ENCODE measurements around a stretch of chr12.

GRCh38 chr12:12214628-12215553 lies 52.0 kb downstream of the LRP6 start:
- PRO-cap = no peak

DNA sequence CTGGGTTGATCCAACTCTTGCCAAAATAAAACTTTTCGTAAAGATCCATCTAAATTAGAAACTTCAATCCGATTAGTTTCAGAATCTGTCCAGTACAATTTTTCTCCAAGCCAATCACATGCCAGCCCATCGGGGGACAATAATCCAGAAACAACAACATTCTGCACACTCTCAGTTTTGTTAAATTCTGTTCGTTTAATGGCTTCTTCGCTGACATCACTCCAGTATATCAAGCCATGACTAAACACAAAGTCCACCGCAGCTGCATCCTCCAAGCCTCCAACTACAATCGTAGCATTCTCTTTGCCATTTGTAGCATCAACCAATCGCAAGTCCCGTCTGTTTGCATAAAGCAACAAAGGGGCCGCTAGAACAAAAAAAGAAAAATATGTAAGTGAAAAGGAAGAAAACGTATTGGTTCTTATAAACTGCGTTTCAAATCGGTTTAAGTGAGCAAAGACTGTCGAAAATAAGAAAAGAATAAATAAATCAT lies 22.5 kb downstream of the LRP6 start:
- PRO-cap = no peak

DNA sequence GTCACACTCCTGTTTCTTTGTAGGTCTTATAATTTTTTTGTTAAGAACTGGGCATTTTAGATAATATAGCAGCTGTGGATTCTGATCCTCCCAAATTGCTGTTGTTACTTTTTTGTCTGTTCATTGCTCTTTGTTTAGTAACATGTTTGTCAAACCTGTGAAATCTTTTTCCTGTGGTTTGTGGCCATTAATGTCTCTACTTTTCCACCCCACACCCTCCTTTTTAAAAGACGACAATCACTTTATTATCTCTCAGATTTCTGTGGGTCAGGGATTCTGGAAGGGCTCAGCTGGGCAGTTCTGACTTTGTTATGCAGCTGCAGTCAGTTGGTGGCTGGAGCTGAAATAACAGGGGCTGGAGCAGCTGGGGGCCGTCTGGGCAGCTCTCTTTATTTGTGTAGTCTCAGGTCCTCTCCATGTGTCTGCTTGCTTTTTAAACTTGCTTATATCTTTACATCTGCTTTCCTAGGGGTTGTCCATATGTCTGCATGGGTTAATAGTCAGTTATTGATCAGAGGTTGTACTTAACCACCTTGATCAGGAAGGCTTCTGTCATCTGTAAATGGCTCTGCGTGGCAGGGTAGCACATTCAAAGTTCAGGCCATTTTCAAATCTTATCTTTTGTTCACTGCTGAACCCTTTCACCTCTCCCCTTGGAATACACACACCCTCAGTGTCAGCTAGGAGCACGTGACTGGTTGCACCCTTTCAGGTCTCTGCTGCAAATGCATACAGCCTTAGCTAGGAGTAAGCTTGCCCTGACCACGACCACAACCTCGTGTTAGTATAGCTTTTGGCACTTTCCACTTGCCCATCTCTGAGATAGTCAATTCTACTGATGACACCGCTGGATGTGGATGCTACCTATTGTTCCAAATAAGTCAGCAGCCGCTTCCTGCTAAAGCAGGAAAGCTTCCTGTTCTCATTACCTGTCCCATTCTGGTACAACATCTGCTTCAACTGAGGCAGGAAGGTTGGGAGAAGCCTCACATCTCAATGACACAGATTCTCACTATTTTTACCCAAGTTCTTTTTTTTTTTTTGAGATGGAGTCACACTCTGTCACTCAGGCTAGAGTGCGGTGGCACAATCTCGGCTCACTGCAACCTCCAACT lies 28.0 kb downstream of the BORCS5 start:
- PRO-cap = no peak

- PRO-cap = no peak
These were observed 82.7 kb downstream of the BORCS5 start for GRCh38 chr12:12439494-12440115.

- PRO-cap = unidirectional peak, minus-strand start at chr12:12449797
These were observed 92.8 kb downstream of the BORCS5 start for GRCh38 chr12:12449538-12450162.

DNA sequence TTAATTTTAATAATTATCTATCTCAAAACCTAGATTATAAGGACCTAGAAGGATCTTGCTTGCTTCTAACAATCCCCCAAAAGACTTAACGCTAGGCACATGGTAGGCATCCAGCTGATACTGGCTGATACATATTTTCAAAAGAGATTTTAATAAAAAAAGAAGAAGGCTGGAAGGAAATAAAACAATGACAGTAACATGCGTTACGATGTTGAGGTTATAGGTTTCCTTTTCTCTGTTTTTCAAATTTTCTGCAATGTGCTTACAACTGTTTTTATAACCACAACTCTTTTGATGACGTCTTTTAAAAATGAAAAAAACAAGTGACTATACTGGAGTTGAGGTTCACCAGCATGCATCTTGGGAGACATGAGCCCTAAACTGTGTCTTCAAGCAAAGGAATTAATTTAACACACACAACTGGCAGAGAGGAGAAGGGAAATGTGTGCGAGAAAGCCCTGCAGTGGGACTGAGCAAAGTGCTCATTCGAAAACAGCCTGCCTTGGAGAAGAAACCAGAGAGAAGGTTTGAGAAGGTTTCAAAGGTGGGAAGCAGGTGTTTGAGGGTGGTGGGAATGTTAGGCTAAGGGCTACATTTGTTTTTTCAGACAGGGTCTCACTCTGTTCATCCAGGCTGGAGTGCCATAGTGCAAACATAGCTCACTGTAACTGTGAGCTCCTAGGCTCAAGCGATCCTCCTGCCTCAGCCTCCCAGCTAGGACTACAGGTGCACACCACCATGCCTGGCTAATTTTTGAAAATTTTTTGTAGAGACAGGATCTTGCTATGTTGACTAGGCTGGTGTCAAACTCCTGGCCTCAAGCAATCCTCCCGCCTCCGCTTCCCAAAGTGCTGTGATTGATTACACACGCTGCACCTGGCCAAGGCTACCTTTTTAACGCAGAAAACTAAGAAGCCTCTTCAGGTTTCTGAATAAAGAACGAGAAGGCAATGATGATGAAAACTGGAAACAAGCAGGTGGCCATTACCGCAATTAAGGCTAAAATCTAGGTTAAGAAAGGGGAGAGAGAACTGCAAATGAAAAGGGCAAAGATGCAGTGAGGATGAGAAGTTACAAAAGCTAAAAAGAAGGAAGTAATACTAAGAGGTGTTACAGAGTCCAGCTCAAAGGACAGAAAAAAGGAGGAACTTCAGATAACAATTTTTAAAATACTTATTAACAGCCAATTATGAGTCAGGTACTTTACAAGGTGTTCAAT lies 80.1 kb downstream of the DUSP16 start:
- PRO-cap = bidirectional peak, plus-strand start at position 354 of the sequence, minus-strand start at position 122 of the sequence

DNA sequence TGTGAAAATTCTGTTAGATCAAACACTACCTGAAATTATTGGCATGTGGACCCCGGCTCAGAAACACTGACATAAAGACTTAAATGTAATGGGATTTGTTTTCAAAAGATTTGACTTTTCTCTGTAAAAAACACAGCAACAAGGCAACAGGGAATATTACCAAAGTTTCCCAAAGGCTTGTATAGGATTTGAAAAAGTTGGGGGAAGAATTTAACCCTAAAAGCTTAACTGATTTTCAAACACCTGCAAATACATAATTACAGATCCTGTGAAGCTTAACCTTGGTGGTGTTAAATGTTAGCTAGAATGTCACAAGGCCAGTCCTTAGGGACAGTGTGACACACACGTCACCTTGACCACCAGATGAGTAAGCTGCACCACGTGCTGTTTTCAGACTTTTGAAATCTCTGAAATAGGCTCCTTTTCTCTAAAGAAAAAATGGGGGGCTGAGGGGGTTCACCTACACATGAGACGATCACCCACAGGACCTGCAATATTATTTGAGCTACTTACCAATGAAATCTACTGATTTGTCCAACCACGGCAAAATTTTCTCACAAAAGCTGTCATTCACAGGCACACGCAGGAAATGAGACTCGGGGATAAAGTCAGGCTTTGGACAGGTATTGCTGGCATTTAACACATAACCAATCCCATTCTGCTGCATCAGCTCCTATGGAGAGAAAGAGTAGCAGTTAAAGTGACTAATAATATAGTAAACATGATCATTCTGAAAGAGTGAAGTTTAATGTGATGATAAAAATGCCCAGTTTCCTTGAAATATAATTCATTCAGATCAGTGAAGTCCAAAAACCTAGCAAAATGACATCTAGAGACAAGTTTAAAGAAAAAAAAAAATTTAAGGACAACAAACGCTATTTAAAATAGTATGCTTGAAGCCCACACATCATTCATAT lies 75.9 kb downstream of the DUSP16 start:
- PRO-cap = no peak

DNA sequence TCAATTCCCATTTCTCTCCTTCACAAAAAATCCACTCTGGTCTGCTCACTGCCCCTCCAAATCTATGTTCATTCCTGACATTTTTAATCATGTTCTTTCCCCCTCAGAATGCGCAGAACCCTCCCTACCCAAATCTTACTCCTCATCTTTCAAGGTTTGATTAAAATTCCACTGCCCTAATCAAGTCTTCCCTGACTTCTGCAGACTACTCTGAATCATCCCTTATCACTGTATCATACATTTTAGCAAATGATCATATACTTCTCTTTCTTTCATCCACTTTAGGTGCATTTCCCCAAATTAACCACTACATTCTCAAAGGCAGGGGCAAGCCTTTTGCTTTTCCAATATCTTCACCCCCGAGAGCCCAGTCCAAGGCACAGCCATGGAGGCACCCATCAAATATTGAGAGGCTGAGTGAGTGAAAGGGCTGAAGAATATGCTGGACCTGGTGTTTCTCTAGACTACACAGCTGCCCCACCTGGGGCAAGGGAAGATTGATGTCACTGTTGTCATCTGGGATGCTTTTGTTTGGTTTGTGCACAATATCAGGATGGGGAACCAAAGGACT lies 51.2 kb downstream of the DUSP16 start:
- PRO-cap = no peak

- PRO-cap = unidirectional peak, minus-strand start at chr12:12600734
These were observed 10.9 kb upstream of the CREBL2 start for GRCh38 chr12:12600656-12601293.

GRCh38 chr12:12684240-12685190 lies 11.5 kb downstream of the GPR19 start:
- PRO-cap = no peak

- PRO-cap = unidirectional peak, minus-strand start at chr12:12724647; bidirectional peak, plus-strand start at chr12:12724847, minus-strand start at chr12:12724647
These were observed 7.2 kb downstream of the CDKN1B start for GRCh38 chr12:12724359-12724763.

- PRO-cap = bidirectional peak, plus-strand start at chr12:12724847, minus-strand start at chr12:12724647
These were observed 7.6 kb downstream of the CDKN1B start for GRCh38 chr12:12724764-12725154.

DNA sequence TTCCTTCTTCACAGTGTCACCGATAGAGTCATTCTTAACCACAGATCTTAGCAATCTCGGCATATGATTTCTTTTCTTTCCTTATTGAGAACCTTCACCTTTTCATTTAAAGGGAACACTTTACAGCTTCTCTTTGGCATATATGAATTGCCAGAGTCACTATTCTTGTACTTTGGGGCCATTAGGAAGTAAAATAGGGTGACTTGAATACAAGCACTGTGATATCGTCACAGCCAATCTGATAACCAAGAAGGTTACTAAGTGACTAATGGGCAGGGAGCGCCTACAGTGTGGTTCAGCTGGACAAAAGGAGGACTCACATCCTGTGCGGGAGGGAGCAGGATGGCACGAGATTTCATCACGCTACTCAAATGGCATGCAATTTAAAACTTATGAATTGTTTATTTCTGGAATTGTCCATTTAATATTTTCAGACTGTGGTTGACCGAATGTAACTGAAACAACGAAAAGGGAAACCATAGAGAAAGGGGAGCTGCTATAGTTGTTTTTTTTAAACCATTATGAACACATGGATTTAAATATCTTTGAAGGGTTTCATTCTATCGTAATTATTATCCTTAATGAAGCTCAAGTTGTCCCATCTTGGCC lies 26.6 kb upstream of the APOLD1 start:
- PRO-cap = no peak

DNA sequence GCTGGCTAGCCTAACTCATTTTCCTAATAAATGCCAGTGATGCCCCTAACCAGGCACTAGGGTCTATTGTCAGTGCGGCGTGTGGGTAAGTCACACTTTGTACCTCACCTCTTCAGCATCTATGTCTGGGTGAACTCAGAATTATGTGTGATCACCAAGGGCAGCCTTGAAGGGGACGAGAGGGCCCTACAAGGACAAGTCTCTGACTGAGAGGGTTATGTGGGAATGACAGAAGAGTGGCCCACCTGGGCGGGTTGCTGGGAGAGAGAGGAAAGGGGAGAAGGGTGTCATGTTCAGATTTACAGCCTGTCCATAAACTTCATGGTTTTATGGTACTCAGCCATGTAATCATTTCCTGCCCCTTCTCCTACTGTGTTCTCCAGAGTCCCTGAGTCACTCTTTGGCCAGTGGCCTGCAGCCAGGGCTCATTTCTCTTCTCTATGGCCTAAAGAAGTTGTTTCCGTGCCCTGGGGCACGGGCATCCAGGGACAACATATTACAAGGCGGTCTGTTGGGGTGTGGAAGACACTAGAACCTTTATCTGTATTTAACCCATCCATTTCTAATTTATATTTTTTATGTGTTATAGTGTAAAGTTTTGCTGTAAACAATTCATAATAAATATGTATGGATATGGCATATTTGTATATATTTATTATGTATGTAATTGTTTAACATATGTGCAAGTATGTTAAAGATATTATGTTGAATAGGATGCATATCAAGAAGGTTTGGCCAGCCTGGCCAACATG lies 26.8 kb downstream of the DDX47 start:
- PRO-cap = no peak

GRCh38 chr12:12883342-12883944 lies 7.9 kb upstream of the GPRC5A start:
- PRO-cap = no peak

- PRO-cap = no peak
These were observed 17.4 kb downstream of the GPRC5A start for GRCh38 chr12:12908629-12909390.

GRCh38 chr12:12979686-12980437 lies 20.2 kb downstream of the HEBP1 start:
- PRO-cap = no peak

GRCh38 chr12:13066953-13067500 lies 22.8 kb downstream of the FAM234B start:
- PRO-cap = no peak

DNA sequence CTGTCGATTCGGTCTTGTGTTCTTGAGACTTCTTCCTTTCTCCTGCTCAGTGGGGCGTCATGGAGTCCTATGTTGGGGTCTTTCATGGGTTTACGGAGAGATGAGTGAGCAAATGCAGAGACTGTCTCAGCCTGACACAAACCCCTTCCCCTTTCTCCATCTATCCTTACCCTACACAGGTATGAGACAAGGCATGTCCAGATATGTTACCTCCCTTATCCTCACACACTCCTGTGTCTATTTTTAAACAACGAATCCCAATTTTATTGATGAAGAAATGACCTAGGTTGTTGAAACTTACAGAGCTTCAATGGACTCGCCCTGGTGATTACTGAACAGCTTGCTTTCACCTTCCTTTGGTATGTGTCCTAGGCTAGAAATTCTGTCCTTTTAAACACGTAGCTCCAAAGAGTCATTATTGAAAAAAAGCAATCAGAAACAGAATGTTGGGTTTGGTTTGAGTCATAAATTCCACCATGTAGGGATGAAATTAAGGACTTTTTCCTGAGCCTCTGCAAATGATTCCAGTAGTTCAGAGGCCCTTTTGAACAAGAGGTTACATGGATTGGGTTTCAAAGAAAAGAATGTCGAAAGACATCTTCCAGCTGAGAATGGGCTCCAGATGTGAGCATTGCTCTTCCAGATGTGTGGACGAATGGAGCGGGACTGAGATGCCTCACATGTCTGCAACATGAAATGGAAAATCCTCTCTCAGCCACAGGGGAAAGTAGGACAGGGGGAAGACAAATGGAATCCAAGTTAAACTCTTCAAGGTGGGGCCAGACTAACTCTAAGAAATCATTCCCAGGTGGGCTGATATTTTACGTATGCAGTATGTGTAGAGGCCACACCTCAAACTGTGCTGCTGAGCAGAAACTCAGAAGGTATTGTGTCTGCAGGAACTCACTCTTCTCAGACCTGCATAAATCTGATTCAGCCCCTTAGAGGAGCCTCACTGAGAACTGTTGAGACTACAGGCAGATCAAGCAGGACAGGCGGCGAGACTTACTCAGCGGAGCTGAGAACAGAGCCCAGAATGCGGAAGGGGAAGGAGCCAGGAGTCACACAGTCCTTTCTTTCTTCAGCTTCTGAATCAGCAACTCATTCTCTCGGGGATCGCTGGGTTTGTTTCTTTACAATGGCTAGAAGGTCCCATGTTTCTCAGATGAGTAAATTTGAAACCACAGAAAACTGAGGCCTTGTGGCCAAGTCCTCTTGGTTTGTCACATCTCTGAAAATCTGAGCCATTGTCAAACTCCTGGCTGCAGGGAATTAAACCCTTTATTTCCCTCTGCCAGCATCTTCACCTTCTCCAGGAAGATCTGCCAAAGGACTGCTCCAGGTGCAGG lies 23.4 kb upstream of the EMP1 start:
- PRO-cap = unidirectional peak, plus-strand start at position 1,034 of the sequence

- PRO-cap = no peak
These were observed 1.8 kb upstream of the EMP1 start for GRCh38 chr12:13194637-13195192.